ENCODE data around the gene DDAH2.

GRCh38 chr6:31652889-31653239, 403 bp upstream of the BAG6 start:
- PRO-cap, result bidirectional peak, plus-strand start at chr6:31653005, minus-strand start at chr6:31652661

GRCh38 chr6:31663000-31663833, 1.6 kb downstream of the GPANK1 start:
- PRO-cap, result no peak

GRCh38 chr6:31665044-31665993, 522 bp upstream of the GPANK1 start:
- PRO-cap, result bidirectional peak, plus-strand start at chr6:31665097, minus-strand start at chr6:31664997; bidirectional peak, plus-strand start at chr6:31665460, minus-strand start at chr6:31665403; bidirectional peak, plus-strand start at chr6:31665584, minus-strand start at chr6:31665509; bidirectional peak, plus-strand start at chr6:31665596, minus-strand start at chr6:31665638; bidirectional peak, plus-strand start at chr6:31666106, minus-strand start at chr6:31665858

DNA sequence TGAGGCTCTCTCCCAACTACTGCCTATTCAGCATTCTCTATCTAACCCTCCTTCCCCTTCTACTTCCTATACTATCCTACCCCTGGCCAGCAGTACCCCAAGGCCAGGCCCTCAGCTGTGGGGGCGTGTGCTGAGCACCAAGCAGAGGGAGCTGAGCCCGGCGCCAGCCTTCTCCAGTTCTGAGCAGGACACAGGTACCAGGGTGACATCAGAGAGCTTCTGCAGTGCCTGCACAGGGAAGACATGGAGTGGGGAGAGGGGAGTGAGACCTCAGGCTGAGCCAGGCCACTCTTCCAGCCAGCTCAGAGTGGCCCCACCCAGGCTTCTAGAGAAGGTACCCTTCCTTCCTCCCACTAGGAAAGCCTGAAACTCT, 2.0 kb downstream of the DDAH2 start:
- PRO-cap, result no peak

DNA sequence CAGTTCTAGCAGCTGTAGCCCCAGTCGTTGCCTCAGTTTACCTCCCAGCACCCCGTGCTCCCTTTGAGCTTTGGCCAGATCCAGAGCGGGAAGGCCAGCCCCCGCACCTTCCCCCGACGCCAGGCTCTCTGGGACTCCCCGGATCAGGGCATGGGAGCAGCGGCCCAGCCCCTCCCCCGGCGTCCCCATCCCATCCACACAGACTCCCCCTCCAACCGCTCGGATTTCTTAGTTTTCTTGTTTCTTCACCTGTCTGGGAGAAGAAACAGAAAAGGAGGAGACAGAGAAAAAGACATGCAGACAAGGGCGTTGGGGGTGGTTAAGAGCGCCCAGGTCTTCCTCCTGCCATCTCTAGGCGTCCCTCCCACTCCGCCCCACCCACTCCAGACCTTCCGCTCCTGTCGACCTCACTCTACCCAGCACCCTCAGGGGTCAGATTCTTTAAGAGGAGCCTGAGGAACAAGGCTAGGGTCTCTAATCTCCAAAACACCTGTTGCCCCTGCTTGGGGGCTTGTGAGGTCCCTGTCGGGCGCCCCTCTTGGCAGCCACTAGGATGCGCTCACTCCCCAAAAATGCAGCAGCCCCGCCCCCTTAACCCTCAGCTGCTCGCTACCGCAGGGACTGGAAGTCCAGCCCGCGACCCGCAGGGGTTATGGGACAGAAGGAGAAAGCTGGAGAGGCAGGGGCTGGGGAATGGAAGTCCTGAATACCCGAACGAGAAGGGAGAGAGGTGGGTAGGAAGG, at the start of gene DDAH2:
Gene DDAH2, minus strand, starts transcription at position 327 of the 743 bp plus-strand sequence.
- PRO-cap, result unidirectional peak, minus-strand start at position 130 of the sequence; unidirectional peak, minus-strand start at position 371 of the sequence; unidirectional peak, minus-strand start at position 513 of the sequence

DNA sequence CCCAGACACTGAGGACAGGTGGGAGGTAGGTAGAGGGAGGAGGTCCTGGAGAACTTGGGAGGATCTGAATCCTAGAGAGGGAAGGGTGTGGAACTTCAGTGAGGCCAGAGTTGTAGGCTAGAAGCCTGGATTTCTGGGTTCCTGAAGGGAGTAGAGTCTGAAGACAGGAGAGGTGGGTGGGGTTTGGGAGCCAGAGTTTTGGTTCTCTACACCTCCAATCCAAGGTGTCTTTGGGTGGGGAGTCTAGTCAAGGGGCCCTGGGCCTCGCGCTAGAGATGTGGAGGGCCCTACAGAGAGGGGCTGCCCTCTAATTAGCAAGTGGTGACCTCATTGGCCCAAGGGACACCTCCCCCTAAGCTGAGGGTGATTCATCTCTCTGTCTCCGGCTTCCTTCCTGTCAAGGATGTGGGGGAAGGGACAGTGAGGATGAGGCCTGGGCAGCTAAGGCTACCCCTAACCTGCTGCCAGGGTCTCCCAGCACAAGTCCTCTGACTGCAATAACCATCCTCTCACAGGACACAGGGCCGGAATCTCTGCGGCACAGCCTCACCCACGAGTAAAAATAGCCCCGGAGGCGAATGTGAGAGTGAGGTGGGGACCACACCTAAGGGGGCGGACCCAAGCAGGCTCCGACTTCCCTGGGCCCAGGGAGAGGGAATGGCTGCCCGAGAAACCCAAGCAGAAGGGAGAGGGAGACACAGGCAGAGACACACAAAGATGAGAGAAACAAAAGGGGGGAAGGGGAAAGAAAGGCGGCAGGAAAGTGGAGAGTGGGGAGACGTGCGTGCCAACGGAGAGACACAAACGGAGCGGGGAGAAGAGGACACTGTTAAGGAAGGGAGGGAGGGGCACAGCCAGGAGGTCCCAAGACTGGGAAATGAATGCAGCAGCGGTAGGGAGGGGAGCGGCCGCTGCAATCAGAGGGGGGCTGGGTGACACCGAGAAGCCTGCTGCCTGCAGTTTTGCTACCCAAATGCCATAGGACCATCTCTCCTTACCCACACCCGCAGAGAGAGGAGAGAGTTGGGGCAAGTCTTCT, 1.5 kb downstream of the CLIC1 start:
- PRO-cap, result unidirectional peak, plus-strand start at position 420 of the sequence; bidirectional peak, plus-strand start at position 632 of the sequence, minus-strand start at position 535 of the sequence; unidirectional peak, plus-strand start at position 880 of the sequence

- PRO-cap, result unidirectional peak, minus-strand start at chr6:31766460
Measured at GRCh38 chr6:31765817-31766719, 3.6 kb downstream of the SAPCD1 start.

DNA sequence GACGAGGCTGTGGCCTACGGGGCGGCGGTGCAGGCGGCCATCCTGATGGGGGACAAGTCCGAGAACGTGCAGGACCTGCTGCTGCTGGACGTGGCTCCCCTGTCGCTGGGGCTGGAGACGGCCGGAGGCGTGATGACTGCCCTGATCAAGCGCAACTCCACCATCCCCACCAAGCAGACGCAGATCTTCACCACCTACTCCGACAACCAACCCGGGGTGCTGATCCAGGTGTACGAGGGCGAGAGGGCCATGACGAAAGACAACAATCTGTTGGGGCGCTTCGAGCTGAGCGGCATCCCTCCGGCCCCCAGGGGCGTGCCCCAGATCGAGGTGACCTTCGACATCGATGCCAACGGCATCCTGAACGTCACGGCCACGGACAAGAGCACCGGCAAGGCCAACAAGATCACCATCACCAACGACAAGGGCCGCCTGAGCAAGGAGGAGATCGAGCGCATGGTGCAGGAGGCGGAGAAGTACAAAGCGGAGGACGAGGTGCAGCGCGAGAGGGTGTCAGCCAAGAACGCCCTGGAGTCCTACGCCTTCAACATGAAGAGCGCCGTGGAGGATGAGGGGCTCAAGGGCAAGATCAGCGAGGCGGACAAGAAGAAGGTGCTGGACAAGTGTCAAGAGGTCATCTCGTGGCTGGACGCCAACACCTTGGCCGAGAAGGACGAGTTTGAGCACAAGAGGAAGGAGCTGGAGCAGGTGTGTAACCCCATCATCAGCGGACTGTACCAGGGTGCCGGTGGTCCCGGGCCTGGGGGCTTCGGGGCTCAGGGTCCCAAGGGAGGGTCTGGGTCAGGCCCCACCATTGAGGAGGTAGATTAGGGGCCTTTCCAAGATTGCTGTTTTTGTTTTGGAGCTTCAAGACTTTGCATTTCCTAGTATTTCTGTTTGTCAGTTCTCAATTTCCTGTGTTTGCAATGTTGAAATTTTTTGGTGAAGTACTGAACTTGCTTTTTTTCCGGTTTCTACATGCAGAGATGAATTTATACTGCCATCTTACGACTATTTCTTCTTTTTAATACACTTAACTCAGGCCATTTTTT, 1.8 kb downstream of the HSPA1A start:
- PRO-cap, result no peak

DNA sequence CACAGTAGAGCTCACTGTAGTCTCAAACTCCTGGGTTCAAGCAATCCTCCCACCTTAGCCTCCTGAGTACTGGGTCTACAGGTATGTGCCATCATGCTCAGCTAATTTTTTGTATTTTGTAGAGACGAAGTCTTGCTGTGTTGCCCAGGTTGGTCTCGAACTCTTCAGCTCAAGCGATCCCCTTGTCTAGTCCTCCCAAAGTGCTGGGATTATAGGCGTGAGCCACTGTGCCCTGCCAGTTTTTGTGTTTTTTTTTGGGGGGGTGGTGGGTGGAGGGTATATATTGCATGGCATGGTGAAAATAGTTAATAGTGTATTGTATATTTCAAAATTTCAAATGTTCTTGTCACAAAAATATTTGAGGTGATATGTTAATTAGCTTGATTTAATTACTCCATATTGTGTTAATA, 3.5 kb downstream of the HSPA1B start:
- PRO-cap, result no peak

DNA sequence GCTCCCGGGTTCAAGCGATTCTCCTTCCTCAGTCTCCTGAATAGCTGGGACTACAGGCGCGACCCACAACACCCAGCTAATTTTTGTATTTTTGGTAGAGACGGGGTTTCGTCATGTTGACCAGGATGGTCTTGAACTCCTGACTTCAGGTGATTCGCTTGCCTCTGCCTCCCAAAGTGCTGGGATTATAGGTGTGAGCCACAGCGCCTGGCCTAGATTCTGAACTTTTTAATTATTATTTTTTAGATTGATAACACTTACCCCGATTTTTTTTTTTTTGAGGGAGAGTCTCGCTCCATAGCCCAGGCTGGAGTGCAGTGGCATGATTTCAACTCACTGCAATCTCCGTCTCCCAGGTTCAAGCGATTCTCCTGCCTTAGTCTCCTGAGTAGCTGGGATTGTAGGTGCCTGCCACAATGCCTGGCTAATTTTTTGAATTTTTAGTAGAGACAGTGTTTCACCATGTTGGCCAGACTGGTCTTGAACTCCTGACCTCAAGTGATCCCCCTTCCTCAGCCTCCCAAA, 6.9 kb downstream of the NEU1 start:
- PRO-cap, result no peak

GRCh38 chr6:31902398-31902629, 428 bp upstream of the ZBTB12 start:
- PRO-cap, result bidirectional peak, plus-strand start at chr6:31902421, minus-strand start at chr6:31902073

GRCh38 chr6:31967563-31968317, 4.2 kb downstream of the DXO start:
- PRO-cap, result no peak

DNA sequence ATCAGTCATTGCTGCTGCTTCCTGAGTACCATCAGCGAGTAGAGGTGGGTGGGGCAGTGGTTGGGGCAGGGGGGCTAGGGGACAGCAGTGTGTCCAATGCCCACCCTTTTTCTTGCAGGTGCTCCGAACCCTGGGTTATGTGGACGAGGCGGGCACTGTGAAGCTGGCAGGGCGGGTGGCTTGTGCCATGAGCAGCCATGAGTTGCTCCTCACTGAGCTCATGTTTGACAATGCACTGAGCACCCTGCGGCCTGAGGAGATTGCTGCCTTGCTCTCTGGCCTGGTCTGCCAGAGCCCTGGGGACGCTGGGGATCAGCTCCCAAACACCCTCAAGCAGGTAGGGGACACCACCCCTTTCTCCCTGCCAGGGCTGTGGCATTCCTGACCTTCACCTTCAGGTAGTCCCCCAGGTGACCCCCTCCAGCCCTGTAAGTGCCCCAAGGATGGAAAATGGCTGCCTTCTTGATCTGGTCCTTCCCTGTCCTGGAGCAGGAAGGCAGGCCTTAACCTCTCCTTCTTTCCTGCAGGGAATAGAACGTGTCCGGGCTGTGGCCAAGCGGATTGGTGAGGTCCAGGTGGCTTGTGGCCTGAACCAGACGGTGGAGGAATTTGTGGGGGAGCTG, 3.1 kb downstream of the DXO start:
- PRO-cap, result no peak

- PRO-cap, result no peak
Measured at GRCh38 chr6:31970932-31971607, 868 bp downstream of the DXO start.

DNA sequence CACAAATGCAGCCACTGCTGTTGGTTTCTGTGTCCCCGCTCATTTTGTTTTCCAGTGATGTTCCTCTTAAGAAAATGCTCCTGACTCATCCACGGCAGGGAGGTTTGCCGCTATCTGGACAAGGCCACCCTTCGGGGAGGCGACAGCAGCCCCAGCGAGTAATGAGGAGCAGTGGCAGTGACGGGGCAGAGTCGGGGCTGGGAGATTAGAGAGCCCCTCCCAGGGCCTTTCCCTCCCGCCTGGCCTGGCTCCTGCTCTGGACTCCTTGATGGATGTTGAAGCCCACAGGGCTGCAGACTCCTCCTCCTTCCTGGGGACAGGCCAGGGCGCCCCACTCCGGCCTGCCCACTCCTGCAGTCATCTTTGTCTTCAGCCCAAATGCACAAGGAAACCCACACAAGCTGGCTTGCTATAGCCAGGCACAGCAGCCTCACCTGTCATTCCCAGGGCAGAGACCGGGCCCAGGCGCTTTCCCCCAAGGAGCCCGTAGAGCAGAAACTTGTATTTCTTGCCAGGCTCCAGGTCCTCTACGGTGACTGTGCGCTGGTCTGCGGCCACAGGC, 7.6 kb downstream of the CYP21A2 start:
- PRO-cap, result no peak

DNA sequence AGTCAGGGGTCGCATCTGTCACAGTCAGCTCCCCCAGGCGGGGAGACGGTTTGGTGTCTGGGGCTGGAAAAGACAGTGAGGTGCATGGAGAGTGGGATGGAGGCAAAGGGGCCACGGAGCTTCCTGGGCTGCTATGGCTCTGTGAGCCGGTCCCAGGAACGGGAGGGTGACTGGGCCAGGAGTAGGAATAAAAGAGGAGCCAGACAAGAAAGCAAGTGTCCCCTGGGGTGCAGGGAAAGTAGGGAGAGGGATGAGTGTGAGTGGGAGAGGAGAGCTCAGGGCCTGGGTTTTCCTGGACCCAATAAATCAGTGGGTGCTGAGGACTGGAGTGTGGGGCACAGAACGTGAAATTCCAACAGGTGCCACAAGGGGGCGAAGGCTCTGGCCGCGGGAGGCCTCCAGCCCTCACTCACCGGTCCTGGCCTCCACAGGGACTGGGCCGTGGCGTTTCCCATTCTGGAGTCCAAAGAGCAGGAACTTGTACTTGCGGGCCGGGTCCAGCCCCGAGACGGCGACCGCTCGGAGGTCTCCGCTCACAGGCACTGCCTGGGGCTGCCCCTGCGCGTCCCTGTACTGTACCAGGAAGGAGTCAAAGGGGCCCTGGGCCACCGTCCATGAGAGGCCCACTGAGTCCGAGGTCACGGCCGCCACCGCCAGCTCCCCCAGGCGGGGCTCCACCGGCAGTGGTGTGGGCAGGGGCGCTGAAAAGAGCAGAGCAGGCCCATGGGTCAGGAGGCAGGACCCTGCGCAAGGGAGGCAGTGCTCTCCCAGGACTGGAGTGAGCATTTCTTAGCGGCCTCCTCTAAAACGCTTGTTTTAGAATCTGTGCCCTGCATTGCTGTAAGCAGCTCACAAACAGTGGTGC, 10.0 kb downstream of the CYP21A2 start:
- PRO-cap, result no peak

DNA sequence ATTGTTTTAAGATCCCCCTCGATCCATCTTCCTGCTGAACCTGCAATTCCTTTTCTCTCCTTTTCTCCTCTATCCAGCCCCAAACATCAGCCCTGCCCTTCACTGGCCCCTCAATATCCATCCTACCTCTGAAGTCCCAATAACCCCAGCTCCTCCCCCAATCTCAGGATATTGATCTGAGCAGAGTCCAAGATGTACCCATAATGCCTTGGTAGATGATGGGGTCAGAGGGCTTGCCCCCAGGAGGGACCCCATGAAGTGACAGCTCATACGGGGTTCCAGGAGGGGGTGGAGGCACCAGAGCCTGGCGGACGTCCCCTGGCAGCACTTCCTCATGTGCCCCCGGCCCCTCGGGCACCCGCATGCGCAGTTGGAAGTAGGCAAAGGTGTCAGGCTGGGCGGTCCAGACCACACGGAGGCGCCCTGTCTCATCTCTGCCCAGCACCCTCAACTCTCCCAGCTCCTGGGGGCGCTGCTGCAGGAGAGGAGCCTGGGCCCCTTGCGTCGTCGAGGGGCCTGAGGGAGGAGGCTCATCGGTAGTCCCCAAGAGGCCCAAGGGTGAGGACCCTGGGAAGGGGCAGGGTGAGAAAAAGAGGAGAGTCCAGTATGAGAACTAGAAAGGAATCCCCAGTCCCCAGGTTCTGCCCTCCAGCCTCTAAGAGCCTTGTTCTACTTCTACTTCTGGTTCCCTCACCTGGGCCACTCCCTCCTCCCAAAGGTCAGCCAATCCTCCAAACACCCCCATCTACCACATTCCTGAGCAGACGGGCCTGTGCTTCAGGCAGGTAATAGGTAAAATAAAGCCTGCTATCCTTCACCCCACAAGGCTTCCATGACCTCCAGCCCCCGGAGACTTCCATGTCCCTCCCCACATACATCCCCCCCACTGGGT, 23.3 kb downstream of the TNXB start:
- PRO-cap, result no peak

- PRO-cap, result no peak
Measured at GRCh38 chr6:32095407-32096647, 13.3 kb downstream of the TNXB start.

DNA sequence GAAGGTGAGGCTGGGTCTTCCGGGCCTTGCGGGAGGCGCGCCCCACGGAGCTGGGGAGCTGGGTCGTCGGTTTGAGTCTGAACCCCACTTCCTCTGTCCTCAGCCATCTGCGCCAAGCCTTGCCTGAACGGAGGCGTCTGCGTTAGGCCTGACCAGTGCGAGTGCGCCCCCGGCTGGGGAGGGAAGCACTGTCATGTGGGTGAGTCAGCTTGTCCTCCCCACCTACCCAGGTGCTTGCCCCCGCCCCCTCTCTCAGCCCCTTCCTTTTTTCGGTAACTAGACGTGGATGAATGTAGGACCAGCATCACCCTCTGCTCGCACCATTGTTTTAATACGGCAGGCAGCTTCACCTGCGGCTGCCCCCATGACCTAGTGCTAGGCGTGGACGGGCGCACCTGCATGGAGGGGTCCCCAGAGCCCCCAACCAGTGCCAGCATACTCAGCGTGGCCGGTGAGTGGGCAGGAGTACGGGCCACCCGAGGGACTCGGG, 2.5 kb downstream of the EGFL8 start:
- PRO-cap, result no peak

- PRO-cap, result no peak
Measured at GRCh38 chr6:32167297-32167639, 2.9 kb downstream of the EGFL8 start.

Measured in right common carotid artery plus branches (tissue), 1 donor.